HepG2 (cell line): ENCODE data around the genes SFRP2 and FGA.

- RRBS, 2 experiments: no CpG with 5 or more reads among the region's 7 CpGs
CAGE:
- cytosol, long polyA minus RNA: no peak
- cytosol, long polyA plus RNA: no peak
- long polyA plus RNA: no peak
- nucleus, long polyA minus RNA: no peak
- nucleus, long polyA plus RNA: no peak
Observed at GRCh38 chr4:153518054-153518387, 51.9 kb downstream of the TMEM131L start.

DNA sequence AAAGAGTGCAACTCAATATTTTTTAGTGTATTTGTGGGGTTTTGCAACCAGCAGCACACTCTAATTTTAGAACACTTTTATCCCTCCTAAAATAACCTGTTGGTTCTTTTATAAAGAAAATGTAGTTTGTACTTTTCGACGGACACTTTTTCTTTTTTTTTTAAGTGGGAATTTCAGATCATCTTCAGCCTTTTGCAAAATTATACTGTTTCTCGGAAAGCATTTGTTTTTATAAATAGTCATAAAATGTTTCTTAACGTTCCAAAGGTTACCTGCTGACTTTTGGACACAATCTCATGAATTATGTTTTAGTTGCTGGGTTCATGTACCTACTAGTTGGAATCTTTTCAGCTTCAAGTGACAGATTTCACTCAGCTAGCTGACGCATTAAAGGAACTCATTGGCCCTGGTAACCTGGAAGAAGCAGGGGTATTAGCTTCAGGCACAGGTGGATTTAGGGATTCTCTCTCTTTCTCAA lies 66.4 kb downstream of the TMEM131L start:
- RRBS, 2 experiments: no CpG with 5 or more reads among the region's 5 CpGs
CAGE:
- cytosol, long polyA minus RNA: no peak
- cytosol, long polyA plus RNA: no peak
- long polyA plus RNA: no peak
- nucleus, long polyA minus RNA: start-site peak on the plus strand centred at position 68 of the sequence, 63 bp wide, 13 reads
- nucleus, long polyA plus RNA: no peak

GRCh38 chr4:153626794-153627058 lies 57.4 kb upstream of the TLR2 start:
- RRBS, 2 experiments: no CpG with 5 or more reads among the region's 2 CpGs
CAGE:
- cytosol, long polyA minus RNA: no peak
- cytosol, long polyA plus RNA: no peak
- long polyA plus RNA: no peak
- nucleus, long polyA minus RNA: no peak
- nucleus, long polyA plus RNA: no peak

DNA sequence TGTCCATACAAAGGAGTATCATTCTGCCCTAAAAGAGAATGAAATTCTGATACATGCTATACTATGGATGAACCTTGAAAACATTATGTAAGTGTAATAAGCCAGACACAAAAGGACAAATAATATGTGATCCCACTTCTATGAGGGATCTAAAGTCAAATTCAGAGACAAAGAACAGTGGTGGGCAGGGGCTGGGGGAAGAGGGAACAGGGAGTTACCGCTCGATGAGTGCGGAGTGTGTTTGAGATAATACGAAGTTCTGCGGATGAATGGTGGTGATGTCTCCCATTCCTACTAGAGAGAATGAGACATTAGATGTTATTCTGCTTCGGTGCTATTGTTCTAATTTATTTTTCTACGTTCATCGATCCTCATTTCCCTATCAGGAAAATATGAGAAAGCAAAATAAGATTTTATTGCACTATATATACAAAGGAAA lies 46.0 kb upstream of the TLR2 start:
- RRBS, 2 experiments: no CpG with 5 or more reads among the region's 8 CpGs
CAGE:
- cytosol, long polyA minus RNA: no peak
- cytosol, long polyA plus RNA: no peak
- long polyA plus RNA: no peak
- nucleus, long polyA minus RNA: no peak
- nucleus, long polyA plus RNA: no peak

- RRBS, 2 experiments: 40 to 44% methylated on average over 20 to 27 of the region's 90 CpGs
CAGE:
- cytosol, long polyA minus RNA: no peak
- cytosol, long polyA plus RNA: no peak
- long polyA plus RNA: no peak
- nucleus, long polyA minus RNA: no peak
- nucleus, long polyA plus RNA: no peak
Observed at GRCh38 chr4:153788346-153789406, at the start of gene SFRP2. TSS of gene SFRP2 (minus strand) at chr4:153789083.

CAGE:
- cytosol, long polyA minus RNA: no peak
- cytosol, long polyA plus RNA: no peak
- long polyA plus RNA: no peak
- nucleus, long polyA minus RNA: no peak
- nucleus, long polyA plus RNA: no peak
Observed at GRCh38 chr4:154406916-154407115, 84.8 kb downstream of the DCHS2 start.

GRCh38 chr4:154560778-154560957 lies 2.1 kb upstream of the FGB start:
CAGE:
- cytosol, long polyA minus RNA: no peak
- cytosol, long polyA plus RNA: no peak
- long polyA plus RNA: no peak
- nucleus, long polyA minus RNA: no peak
- nucleus, long polyA plus RNA: no peak

DNA sequence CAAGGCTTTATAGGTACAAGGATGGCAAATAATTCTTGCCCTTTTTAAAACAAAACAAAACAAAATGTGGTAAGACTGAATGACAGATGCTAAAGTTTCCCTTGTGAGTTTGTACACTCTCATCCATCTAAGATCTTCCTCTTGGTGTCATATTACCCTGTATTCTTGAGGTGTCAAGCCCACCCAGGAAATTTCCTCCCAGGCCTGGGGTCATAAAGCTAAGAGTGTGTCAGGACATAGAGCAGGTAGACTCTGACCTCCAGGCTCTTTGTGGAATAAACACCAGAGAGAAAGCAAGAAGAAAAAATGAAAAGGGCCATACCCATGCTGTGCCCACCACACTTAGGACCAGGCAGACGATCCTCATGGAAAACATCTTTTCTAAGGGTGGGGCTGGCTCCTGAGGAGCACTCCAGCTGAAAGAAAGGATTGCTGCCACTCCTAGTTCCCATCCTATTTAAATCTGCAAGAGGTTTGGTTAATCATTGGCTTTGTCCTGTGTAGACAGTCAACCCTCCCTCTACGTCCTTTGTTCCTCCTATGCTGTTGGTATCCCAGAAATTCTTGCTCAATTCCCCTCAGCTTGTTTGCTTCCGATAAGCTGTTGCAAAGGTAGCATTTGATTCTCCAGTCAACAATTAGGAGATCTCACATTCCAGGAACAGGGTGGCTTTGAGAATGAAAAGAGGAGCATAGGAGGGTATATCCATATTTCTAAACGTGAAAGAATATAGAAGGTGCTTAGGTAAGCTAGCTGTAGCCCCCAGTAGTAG lies at the start of gene FGA:
TSS of gene FGA (minus strand) at position 431 of the 773 bp plus-strand sequence.
- RRBS, 2 experiments: no CpG with 5 or more reads among the region's 4 CpGs
CAGE:
- cytosol, long polyA minus RNA: start-site peak on the minus strand centred at position 408 of the sequence, 55 bp wide, 399 reads
- cytosol, long polyA plus RNA: start-site peak on the minus strand centred at position 400 of the sequence, 76 bp wide, 1,043 and 1,903 reads in 2 replicates
- long polyA plus RNA: start-site peak on the minus strand centred at position 379 of the sequence, 106 bp wide, 216 and 365 reads in 2 replicates
- nucleus, long polyA minus RNA: no peak
- nucleus, long polyA plus RNA: start-site peak on the minus strand centred at position 371 of the sequence, 97 bp wide, 223 and 125 reads in 2 replicates

DNA sequence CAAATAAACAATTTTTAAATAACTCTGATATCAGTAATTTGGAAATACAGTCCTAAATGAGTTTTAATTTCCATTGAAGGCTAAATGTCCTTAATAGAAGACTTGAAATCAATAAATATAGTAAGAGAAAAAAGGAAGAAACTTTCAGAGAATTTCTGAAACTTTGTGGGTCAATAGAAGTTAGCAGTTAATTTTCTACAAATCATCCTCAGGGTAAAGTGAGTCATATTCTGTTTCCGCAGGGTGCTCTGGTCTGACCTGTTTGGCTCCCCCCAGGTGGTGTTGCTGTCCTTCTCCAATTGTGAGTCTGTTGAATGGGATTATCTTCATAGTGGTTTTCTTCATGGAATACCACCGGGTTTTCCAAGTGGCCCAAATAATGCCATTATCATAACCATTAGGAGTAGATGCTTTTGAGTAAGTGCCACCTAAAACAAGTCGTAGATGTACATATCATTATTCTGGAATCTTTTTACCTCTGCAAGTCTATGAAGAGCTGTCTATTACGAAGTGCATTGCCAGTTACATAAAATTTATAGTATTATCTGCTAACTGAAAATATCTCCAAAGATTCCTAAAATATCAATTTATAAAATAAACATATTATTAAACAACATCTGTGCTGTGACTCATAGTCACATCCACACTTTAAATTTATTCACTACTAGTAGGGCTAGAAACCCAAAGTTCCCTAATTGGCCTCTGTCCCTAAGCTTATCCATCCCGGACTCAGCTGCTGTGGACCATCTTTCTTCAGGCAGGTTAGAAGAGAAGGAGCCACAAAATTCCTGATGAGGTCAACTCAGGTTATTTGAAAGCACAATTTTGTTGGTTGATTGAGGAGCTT lies 7.6 kb downstream of the FGG start:
- RRBS, 2 experiments: no CpG with 5 or more reads among the region's 5 CpGs
CAGE:
- cytosol, long polyA minus RNA: no peak
- cytosol, long polyA plus RNA: no peak
- long polyA plus RNA: no peak
- nucleus, long polyA minus RNA: no peak
- nucleus, long polyA plus RNA: no peak

DNA sequence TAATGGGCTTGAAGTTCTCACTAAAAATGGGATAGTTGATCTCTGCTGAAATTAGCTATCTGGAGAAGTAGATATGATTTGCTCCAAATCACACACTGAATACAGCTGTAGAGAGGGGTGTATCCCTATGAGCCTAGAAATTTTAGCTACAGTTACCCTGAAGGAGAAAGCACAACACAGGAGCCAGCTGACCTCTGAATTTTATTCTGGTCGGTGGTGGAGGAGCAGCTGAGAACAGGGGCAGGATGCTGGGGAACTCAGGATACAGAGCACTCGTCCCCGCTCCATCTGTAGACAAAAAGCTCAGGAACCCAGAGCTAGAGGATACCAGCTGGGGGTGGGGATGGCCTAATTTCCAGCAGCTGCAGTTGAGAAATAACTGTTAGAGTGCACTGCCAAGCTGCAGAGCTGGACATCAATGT lies 122.2 kb upstream of the GUCY1A1 start:
- RRBS, 2 experiments: no CpG with 5 or more reads among the region's 3 CpGs
CAGE:
- cytosol, long polyA minus RNA: no peak
- cytosol, long polyA plus RNA: no peak
- long polyA plus RNA: no peak
- nucleus, long polyA minus RNA: no peak
- nucleus, long polyA plus RNA: no peak

GRCh38 chr4:155615023-155615498 lies 51.6 kb upstream of the GUCY1A1 start:
- RRBS, 2 experiments: no CpG with 5 or more reads among the region's 2 CpGs
CAGE:
- cytosol, long polyA minus RNA: no peak
- cytosol, long polyA plus RNA: no peak
- long polyA plus RNA: no peak
- nucleus, long polyA minus RNA: no peak
- nucleus, long polyA plus RNA: no peak

- RRBS, 2 experiments: no CpG with 5 or more reads among the region's 9 CpGs
CAGE:
- cytosol, long polyA minus RNA: no peak
- cytosol, long polyA plus RNA: no peak
- long polyA plus RNA: no peak
- nucleus, long polyA minus RNA: no peak
- nucleus, long polyA plus RNA: no peak
Observed at GRCh38 chr4:155952194-155953005, 1.3 kb downstream of the CTSO start.

- RRBS, 2 experiments: no CpG with 5 or more reads among the region's 4 CpGs
CAGE:
- cytosol, long polyA minus RNA: no peak
- cytosol, long polyA plus RNA: no peak
- long polyA plus RNA: no peak
- nucleus, long polyA minus RNA: no peak
- nucleus, long polyA plus RNA: no peak
Observed at GRCh38 chr4:156949168-156950116, 22.2 kb downstream of the PDGFC start.

GRCh38 chr4:157005149-157005539 lies 33.5 kb upstream of the PDGFC start:
- RRBS, 2 experiments: no CpG with 5 or more reads among the region's 2 CpGs
CAGE:
- cytosol, long polyA minus RNA: no peak
- cytosol, long polyA plus RNA: no peak
- long polyA plus RNA: no peak
- nucleus, long polyA minus RNA: no peak
- nucleus, long polyA plus RNA: no peak

- RRBS, 2 experiments: no CpG with 5 or more reads among the region's 5 CpGs
CAGE:
- cytosol, long polyA minus RNA: no peak
- cytosol, long polyA plus RNA: no peak
- long polyA plus RNA: no peak
- nucleus, long polyA minus RNA: no peak
- nucleus, long polyA plus RNA: no peak
Observed at GRCh38 chr4:157996106-157996368, 176.8 kb downstream of the GASK1B start.

- RRBS, 2 experiments: no CpG with 5 or more reads among the region's 8 CpGs
CAGE:
- cytosol, long polyA minus RNA: no peak
- cytosol, long polyA plus RNA: no peak
- long polyA plus RNA: no peak
- nucleus, long polyA minus RNA: no peak
- nucleus, long polyA plus RNA: no peak
Observed at GRCh38 chr4:158523253-158524049, 1.8 kb downstream of the RXFP1 start.

- RRBS, 2 experiments: under 1 to 4% methylated on average over 8 of the region's 42 CpGs
CAGE:
- cytosol, long polyA minus RNA: no peak
- cytosol, long polyA plus RNA: no peak
- long polyA plus RNA: no peak
- nucleus, long polyA minus RNA: no peak
- nucleus, long polyA plus RNA: no peak
Observed at GRCh38 chr4:158670615-158671756, 701 bp downstream of the C4orf46 start.

DNA sequence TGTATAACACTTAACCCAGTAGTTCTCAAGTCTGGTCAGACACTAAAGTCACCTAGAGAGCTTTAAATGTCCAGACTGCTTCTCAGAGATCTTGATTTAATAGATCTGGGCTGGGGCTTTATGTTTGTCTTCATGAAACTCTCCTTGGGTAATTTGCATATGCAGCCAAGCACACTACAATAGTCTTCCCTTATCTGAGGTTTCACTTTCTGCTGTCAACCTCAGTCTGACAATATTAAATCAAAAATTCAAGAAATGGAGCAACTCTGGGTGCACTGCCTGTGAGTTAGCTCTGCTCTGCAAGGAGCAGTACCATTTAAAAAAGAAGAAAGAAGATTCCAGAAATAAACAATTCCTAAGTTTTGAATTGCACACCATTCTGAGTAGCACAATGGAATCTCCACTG lies 9.2 kb downstream of the FNIP2 start:
CAGE:
- cytosol, long polyA minus RNA: no peak
- cytosol, long polyA plus RNA: no peak
- long polyA plus RNA: no peak
- nucleus, long polyA minus RNA: no peak
- nucleus, long polyA plus RNA: no peak

DNA sequence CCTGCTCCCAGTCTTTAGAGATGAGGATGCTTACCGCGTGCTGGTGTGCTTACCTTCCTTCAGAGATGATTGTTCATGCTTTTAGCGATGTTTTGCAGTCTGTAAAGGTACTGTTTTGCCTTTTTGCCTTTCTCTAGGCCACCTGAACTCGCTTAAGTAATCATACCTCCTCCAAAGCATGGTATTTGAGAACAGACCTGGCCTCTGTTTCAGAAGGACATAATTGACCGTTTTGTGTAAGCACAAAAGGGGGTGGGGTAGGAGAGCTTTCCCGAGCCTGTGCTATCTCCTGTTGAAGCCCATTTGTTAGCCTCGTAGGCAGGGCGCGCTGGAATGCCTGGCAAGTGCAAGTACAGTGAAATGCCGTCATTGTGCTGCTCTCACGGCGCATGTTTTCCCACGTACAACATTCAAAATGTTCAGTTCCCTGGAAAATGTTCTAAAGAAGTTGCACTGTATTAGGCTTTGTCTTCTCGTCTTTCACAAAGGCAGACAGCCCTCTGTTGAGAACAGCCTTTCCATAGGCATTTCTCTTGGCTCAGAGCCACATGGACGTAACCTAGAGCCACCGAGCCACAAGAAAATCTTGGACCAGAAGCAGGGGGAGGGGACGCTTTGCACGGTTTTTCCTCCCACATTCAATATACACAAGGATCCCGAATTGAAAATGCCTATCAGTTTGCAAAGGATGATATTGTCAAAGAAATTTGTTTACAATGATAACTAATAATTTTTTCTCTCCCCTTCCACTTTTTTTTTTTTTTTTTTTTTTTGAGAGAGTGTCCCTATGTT lies 13.1 kb upstream of the C4orf45 start:
- RRBS, 2 experiments: no CpG with 5 or more reads among the region's 19 CpGs
CAGE:
- cytosol, long polyA minus RNA: no peak
- cytosol, long polyA plus RNA: no peak
- long polyA plus RNA: no peak
- nucleus, long polyA minus RNA: no peak
- nucleus, long polyA plus RNA: no peak

DNA sequence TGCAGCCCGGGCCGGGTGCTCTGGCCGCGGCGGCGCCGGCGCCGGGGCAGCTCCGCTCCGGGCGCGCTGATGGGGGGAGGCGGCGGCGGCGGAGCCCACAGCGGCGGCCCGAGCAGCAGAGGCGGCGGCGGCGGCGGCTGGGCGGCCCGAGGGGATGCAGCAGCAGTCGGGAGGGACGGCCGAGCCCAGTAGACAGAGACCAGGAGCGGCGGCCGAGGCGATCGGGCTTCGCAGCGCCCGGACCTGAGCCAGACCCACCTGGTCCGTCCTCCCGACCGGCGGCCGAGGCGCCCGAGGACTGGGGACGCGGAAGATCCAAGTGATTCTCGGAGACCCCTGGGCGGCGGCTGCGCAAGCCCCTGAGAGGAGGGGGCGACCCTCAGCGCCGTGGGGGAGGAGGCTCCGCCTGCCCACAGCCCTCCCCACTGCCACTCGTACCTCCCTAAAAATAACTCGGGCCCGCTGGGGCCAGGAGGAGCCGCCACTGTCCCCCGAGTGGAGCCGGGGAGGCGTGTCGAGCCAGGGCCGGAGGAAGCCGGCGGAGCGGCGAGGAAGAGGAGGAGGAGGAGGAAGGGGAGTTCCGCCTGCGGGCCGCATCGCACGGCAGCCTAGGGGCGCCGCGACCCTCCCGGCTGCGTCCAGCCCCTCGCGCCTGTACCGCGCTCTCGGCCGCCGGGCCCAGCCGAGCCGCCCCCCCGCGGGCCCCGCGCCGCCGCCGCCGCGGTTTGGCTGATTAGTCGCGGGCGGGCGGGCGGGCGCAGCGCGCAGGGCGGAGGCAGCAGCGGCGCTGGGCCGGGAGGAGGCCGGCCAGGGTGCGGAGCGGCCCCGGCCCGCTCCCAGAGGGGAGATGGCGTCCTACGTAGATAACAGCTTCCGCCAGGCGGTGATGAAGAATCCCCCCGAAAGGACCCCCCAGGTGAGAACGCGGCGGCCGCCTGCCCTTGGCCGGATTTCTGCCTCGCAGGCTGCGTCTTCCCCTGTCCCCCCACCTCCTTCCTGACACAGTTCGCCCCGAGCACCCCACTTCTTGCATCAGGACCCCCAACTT lies 761 bp downstream of the RAPGEF2 start:
- RRBS, 2 experiments: 1 to 2% methylated on average over 18 of the region's 127 CpGs
CAGE:
- cytosol, long polyA minus RNA: start-site peak on the plus strand centred at position 836 of the sequence, 53 bp wide, 22 reads
- cytosol, long polyA plus RNA: no peak
- long polyA plus RNA: no peak
- nucleus, long polyA minus RNA: no peak
- nucleus, long polyA plus RNA: start-site peak on the plus strand centred at position 800 of the sequence, 108 bp wide, 25 and 58 reads in 2 replicates